Measurements from ENCODE around the genes GJA1 and SMPDL3A.

DNA sequence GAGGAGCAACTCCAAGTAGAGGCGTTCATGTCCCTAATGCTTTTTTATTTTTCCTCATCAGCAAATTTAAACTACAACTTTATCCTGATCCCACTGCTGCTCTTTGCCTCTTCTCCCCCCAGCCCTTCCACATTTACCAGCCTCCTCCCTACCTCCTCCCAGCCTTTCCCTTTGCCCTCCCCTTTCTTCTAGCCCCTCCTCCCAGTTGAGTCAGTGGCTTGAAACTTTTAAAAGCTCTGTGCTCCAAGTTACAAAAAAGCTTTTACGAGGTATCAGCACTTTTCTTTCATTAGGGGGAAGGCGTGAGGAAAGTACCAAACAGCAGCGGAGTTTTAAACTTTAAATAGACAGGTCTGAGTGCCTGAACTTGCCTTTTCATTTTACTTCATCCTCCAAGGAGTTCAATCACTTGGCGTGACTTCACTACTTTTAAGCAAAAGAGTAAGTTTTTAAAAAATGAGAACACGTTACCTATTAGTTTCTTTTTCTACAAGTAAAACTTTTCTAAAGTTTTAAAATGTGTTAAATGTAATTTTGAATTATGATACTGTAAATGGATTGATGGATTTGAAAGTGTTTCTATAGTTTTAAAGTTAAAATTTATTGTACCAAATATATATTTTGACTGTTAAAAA lies at the start of gene GJA1:
Gene GJA1, plus strand, starts transcription at position 255 of the 635 bp plus-strand sequence.
- PRO-cap: bidirectional peak, plus-strand start at position 283 of the sequence, minus-strand start at position 105 of the sequence

DNA sequence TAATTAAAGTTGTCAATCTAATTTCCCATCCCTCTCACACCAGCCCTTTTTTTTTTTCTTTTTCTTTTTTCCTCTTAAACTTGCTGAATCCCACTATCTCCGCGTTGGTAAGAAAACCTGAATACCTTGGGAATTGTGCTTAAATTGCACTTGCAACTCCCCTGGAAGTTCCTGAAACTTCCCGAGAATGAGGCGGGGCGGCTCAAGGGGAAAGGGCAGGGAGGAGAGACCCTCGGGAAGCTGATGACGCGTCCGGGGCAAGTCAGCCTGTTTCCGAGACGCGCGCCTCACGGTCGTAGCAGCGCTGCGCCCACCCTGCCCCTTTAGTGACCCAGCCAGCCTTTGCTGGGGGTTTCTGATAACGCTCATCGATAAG lies 1.9 kb downstream of the GJA1 start:
- PRO-cap: bidirectional peak, plus-strand start at position 260 of the sequence, minus-strand start outside the sequence

DNA sequence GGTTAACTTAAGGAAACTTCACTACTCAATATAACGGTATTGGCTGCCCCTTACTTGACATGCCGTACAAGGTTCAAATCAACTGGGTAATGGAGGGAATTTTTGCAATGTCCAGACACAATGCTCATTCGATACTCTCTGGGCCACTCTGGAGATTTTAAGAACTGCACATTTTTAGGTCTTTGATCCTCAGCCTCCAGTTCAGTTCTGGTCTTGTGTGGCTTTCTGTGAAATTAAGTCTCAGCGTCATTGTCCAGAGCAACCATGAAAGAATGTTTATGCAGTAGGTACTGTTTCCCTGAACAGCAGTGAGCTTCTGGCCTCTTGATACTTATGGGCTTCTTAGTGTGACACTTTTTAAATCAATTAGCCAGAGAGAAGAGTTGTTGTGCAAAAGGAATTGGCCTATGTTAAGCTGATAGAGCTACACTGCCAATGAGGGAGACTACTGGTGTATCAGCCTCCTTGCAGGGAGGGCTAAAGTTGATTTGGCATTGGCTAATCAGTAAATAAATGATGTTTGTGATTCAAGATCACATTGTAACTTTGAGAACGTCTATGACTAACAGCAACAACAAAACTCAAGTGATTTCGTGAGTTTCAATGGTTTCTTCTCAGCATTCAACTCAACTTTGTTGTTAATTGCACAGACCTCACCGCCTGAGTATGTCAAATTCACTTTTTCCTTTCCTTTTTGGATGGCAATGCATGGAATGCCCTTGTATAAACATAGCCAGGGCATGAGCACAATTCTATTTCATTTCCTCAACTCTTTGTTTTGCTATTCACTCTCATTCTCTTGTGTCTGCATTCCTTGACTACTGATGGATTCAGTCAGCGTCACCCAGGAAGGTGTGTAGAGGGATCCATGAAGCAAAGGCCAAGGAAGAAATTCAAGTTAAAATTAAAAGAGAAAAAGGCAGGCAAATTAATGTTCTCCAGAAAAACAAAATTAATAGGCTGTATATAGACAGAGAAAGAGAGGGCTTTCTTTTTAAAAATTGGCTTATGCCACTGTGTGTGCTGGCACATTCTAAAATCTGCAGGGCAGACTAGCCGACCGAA lies 85.2 kb downstream of the GJA1 start:
- PRO-cap: unidirectional peak, plus-strand start at position 833 of the sequence

GRCh38 chr6:121856480-121856906 lies 421.0 kb downstream of the GJA1 start:
- PRO-cap: no peak

DNA sequence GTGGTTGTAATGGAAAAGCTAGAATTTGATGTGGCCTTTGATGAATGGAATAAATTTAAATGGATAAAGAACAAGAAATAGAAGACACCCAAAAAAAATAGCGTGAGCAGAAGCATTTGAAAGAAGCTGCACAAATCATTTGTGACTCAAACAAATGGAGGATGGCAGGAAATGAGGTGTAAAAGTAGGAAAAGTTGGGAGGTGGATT lies 324.9 kb upstream of the HSF2 start:
- PRO-cap: no peak

- PRO-cap: no peak
Measured at GRCh38 chr6:122147192-122147747, 252.2 kb upstream of the HSF2 start.

DNA sequence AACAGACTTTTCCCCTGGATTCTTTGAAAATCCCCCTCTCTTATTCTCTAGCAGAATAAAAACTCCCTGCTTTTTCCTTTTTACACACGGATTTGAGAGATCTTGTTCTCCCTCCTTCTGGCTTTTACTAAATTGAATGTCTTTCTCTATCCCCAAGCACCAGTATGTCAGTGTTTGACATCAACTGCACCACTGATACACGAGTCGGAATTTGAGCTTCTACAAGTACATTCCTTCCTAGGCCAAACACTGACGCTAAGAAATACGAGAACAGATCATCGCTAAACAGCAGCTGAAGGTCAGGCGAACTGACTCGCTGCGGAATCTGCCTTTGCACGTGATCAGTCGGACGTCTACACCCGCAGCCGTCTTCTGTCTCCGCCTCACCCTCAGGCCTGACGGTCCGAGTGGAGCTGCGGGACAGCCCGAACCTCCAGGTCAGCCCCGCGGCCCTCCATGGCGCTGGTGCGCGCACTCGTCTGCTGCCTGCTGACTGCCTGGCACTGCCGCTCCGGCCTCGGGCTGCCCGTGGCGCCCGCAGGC lies at the start of gene SMPDL3A:
Gene SMPDL3A, plus strand, starts transcription at position 368 of the 543 bp plus-strand sequence.
- PRO-cap: bidirectional peak, plus-strand start at position 368 of the sequence, minus-strand start at position 397 of the sequence; bidirectional peak, plus-strand start outside the sequence, minus-strand start at position 495 of the sequence

GRCh38 chr6:122997152-122998165 lies 1.4 kb downstream of the CLVS2 start:
- PRO-cap: no peak

GRCh38 chr6:125123489-125124622 lies 29.7 kb upstream of the TPD52L1 start:
- PRO-cap: no peak

DNA sequence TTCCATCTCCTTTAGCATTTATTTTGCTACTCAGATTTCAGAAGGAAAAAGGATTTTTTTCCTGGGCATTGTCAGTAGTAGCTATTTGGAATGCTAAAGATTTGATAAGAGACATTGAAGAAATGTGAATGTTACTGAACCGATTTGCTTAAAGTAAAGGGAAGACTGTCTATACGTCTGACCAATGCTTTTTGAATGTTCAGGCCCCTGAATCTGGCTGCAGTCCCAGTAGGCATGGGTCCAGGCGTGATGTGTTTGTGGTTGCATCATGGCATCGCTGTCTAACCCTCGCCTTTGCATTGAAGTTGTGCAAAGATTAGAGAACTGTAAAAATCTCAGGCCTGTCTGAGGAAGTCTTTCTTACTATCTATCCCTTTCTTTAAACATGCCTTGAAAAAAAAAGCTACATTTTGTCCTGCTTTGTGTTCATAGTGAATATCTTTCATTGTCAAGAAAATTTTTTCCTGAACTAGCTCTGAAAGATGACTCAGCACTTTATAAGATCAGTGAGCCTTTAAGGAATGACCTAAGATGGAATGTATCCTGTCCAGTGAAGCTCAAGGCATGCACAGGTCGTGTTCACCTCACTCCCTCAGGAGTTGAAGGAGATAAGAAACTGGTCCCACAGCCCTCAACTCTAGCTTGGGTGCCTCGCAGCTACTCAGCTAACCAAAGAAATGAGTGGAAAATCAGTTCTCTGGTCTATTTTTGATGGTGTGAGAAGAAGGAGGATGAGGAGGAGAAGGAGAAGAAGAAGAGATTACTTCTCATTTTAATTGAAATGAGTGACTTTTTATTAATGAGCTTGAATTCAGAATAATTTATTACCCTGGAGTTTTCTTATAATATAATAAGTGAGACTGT lies 48.5 kb downstream of the TPD52L1 start:
- PRO-cap: no peak

DNA sequence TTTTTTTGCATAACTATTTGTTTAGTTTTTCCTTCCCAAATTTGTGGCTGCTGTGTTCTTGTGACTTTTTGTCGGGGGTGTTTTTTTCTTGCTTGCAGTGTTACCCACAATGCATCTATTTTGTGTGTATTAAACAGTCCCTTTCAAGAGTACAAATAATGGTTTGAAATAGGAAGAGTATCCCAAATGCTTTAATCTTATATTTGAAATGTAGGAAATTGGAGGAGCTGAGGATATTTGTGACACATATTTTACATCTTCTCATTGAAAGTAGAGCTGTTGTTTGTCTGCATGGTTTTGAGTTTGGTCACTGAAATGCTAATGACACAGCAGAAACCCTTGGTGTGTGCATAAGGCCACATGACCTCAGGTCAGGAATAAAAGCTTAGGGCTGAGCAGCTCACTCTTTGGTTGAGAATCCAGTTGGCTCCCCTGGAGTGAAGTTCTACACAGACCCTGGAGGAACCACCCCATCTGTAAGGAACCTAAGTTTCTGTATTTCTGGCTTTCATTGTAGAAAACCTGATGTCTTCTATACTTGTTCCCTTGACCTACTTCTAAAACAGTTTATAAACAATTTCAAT lies 49.8 kb downstream of the TPD52L1 start:
- PRO-cap: no peak

DNA sequence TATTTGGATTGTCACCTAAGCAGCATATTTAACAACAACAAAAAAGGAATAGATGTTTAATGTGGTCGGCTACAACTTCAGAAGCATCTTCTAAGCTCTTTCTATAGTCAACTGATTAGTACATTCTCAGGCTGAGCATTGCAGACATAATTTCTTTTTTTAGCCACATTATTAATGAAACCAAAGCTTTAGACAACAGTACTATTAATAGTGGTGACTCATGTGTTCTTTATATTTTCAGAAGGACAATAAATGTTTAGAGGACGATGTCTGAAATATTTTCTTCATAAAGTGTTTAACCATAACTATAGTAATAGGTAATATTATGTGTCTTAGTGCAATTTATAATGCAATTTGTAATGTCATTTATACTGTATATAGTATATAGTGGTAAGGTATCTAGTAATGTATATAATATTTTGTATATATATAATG lies 52.4 kb downstream of the TPD52L1 start:
- PRO-cap: no peak

- PRO-cap: bidirectional peak, plus-strand start at chr6:125584873, minus-strand start at chr6:125584634
Measured at GRCh38 chr6:125584472-125585119, 164.8 kb upstream of the HEY2 start.

GRCh38 chr6:125611527-125612130 lies 137.8 kb upstream of the HEY2 start:
- PRO-cap: no peak

GRCh38 chr6:125746200-125746515 lies 3.3 kb upstream of the HEY2 start:
- PRO-cap: unidirectional peak, plus-strand start at chr6:125746317

DNA sequence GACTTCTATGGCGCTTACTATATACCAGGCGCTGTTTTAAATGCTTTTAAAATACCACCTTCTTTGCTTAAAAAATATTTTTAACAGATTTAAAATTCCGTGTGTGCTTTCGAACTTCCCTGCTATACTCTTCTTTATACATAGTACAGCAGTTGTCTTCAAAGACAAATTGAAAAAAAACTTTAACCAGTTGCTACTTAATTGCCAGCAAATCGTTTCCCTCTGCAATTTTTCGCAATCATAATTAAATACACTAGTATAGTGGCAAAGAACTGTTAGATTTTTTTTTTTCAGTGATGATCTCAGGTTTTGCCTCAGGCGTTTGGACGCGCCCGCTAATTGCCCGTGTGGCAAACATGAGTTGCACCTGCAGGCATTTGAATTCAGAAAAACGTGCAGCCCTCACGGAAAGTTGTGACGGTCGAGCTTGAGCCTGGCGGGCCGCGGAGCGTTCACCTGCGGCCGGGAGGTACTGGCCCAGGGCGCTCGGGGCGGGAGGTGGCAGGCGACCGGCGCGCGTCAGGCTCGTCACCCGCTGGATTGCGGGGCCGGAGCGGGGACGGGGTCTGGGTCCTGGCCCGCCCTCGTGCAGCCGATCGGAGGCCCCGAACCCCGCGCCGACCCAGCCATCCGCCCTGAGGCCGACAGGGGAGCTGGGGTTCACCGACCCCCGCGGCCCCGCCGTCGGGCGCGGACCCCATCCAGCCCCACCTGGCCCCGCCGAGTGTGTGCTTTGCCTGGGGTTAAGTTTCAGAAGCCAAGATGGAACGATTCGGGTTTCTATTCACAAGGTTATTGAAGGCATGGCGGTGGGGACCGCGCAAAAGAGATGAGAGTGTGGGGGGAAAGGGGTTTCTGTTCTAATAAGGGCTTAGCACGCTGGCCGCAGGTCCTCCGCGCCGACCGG lies 1.9 kb upstream of the HEY2 start:
- PRO-cap: unidirectional peak, plus-strand start at position 386 of the sequence; bidirectional peak, plus-strand start at position 531 of the sequence, minus-strand start at position 471 of the sequence

DNA sequence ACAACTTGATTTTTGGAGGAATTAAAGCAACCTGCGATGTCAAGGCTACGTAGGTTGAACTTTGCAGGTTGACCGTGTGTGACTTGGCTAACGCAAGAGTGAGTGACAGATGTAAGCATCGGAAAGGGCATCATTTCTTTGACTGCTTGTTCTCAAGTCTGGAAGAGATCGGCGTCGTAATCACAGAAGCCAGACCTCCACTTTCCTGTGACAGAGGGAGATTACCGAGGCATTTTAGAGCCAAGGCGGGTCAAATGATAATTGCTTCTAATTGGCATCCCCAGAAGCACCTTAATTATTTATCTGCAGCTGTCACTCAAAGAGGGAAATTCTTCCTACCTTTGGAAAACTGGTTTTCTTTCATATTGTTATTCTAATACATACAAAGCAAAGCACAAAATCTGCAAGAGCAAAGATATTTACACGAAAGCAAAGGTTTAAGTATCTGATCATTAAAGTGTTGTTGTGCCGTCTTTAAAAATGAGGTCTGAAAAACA lies 889 bp downstream of the HEY2 start:
- PRO-cap: no peak

- PRO-cap: no peak
Measured at GRCh38 chr6:125819000-125819368, 28.2 kb downstream of the NCOA7 start.

DNA sequence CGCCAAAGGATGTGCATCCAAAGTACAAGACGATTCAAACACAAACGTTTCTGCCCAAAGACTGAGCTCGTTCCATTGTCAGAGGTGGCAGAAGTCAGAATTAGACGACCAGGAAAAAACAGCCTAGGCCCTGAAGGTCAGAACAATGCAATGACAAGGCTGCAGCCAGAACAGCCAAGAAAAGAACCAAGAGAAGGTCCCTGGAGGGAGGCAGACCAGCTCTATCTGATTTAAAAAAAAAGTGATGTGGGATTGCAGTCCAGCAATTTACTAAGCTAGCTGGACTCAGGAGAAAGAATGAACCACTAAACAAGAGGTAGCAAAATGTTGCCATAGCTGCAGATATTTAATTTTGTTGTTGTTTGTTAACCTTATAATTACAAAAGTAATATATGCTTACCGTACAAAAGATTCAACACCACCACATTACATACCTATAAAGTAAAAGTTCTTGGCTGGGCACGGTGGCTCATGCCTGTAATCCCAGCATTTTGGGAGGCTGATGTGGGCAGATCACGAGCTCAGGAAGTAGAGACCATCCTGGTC lies 54.4 kb downstream of the NCOA7 start:
- PRO-cap: no peak

DNA sequence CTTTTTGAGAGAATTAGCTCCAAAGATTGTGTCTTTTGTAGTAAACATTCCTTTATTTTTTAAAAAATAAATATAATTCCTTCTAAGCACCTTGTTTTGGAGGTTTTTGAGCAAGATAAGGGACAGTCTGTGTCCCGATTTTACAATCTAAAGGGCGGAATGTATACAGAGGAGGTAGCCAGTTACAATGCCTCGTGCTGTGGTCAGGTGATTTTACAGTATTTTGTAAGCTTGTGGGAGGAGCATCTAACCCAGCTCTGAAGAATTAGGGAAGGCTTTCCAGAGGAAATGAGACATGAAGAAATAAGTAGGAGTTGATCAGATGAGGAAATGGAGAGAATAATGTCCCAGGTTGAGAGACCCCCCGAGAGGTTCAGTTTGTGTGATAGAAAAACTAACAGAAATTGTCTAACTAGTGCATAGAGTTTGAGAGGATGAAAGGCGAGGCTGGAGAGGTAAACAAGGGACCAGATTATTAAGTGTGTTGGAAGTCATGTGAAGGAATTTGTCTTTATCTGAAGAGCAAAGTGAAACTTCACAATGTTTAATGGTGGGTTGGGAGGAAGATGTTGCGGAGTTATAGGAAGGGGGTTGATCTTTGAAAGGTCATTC lies 1.4 kb downstream of the HINT3 start:
- PRO-cap: no peak